Hepatocyte (in vitro differentiated cells and primary cell): ENCODE measurements around the genes USP50, DMXL2 and SCG3.

DNA sequence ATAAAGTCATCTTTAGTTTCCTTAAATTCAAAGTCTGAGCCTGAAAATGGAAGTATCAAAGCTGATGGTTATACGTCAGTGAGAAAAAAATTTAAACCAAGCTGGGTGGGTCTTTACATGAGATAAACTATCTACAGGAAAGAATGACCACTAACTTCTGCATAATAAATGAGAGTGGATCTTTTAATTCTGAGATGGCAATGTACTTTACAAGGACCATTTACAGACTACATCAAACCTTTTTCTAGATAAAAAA is 1.5 kb downstream of the GABPB1 start:
- RAMPAGE, long total RNA = no peak
- RRBS = no CpG with 5 or more reads among the region's 1 CpG

- RAMPAGE, long total RNA = no peak
- RRBS = no CpG with 5 or more reads among the region's 2 CpGs
Measured at GRCh38 chr15:50356409-50357429, 1.7 kb upstream of the GABPB1 start.

- RAMPAGE, long total RNA = no peak
- RRBS = no CpG with 5 or more reads among the region's 3 CpGs
Measured at GRCh38 chr15:50536969-50537526, 9.4 kb downstream of the USP50 start.

- RAMPAGE, long total RNA = no peak
- RRBS = no CpG with 5 or more reads among the region's 9 CpGs
Measured at GRCh38 chr15:50546446-50546968, at the start of gene USP50. TSS of gene USP50 (minus strand) at chr15:50546666.

- RAMPAGE, long total RNA = no peak
- RRBS = no CpG with 5 or more reads among the region's 4 CpGs
Measured at GRCh38 chr15:51160047-51160317, 65.3 kb upstream of the TNFAIP8L3 start.

GRCh38 chr15:51622262-51623345 is at the start of gene DMXL2:
TSS of gene DMXL2 (minus strand) at chr15:51622771.
- RAMPAGE, long total RNA = no peak
- RRBS = 2% methylated on average over 28 of the region's 106 CpGs

DNA sequence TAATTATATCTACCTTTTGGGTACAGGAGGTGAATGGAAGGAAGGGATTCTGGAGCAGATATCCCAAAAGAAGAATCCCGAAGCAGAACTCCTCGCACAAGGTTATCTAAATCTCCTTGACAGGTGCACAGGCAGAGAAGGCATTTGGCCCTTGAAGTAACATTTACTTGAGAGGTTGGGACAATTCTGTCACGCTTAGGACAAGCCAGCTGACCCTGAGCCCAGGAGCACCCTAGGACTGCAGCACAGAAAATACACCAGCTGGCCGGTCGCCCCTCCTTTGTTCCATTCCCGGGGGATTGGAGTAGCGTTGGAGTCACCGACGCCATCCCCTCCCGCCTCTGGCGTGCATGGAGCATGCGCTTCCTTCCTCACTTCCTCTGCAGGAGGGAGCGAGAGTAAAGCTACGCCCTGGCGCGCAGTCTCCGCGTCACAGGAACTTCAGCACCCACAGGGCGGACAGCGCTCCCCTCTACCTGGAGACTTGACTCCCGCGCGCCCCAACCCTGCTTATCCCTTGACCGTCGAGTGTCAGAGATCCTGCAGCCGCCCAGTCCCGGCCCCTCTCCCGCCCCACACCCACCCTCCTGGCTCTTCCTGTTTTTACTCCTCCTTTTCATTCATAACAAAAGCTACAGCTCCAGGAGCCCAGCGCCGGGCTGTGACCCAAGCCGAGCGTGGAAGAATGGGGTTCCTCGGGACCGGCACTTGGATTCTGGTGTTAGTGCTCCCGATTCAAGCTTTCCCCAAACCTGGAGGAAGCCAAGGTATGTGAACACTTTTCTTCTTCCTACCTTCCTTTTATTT is at the start of gene SCG3:
SCG3 (plus strand) TSS at position 433 of the 807 bp plus-strand sequence.
- RAMPAGE, long total RNA = no peak
- RRBS = 8% methylated on average over 8 of the region's 35 CpGs

- RAMPAGE, long total RNA = no peak
- RRBS = no CpG with 5 or more reads among the region's 5 CpGs
Measured at GRCh38 chr15:51726145-51726791, 11.2 kb downstream of the LYSMD2 start.

GRCh38 chr15:51735538-51736205 is 1.8 kb downstream of the LYSMD2 start:
- RAMPAGE, long total RNA = no peak
- RRBS = no CpG with 5 or more reads among the region's 4 CpGs

- RAMPAGE, long total RNA = no peak
- RRBS = under 1% methylated on average over 30 of the region's 75 CpGs
Measured at GRCh38 chr15:51736624-51737541, 572 bp downstream of the LYSMD2 start.

DNA sequence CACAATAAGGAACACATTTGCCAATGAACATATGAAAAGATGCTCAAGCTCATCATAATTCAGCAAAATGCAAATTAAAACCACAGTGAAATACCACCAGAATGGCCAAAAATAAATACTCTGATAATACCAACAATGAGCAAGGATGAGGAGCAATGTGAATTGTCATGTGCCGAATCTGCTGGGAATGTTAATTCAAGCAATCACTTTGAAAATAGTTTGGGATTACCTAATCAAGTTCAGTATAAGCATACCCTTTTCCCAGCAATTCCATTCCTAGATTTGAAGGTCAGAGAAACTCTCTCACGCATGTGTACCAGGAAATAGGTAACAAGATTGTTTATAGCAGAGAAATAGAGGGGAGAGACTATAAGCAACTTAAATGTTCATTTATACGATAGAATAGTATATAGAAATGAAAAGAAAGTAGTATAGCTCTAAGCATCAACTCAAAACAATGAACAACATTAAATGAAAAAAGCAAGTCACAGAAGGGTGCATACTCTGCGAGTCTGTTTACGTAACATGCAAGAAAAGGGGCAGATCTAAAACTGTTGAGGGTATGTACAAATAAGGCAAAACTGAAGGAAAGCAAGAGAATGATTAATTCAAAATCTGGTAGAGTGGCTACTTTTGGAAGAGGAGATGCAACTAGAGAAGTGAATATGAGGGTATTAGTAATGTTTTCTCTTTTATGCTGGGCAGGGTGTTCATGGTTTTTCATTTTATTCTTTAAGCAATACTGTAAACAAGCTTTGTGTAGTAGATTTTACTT is 27.4 kb downstream of the TMOD3 start:
- RAMPAGE, long total RNA = no peak
- RRBS = no CpG with 5 or more reads among the region's 5 CpGs

DNA sequence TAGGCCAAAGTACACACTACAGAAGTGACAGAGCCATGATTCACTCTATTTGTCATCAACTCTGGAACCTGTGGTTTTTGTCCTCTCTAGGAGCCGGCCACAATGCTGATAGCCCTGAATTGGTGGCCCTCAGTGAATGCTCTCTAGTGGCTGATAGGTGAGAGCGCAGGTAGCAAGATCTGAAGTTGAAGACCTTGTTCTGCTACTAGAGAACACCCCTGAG is 64.1 kb downstream of the LEO1 start:
- RAMPAGE, long total RNA = no peak
- RRBS = no CpG with 5 or more reads among the region's 2 CpGs

DNA sequence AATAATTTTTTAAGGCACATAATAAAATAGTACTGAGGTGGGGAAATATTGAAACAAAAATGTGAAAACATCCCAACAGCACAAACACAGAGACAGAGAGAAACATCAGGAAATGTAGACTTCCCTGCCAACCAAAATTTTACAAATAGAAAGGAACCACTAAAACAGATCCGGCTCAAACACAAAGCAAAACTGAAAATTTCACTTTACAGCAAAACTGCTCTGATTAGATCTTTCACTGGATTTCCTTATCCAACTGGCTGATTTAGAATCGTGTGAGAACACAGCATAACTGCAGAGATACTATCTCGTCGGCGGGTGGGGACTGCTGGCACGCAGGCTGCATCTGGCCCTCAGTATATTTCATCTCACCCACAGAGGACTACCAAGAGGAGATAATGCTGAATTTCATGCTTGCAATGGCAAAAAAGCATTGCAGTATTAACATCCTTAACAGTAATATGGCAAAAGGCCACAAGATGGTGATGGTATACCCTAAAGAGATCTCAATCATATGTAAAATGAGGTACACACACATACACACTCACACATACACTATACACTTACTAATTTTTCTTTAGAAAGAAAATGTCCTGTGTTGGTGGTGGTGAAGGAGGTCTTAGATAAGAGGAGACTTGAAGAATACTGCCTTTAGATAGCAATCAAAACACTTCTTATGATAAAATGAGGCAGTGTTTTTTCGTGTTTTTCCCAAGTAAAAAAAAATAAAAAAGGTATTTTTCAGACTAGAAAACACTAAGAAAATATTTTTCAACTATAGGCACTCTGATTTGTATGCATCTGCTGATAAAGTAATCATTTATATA is 10.6 kb upstream of the LEO1 start:
- RAMPAGE, long total RNA = no peak
- RRBS = no CpG with 5 or more reads among the region's 7 CpGs

GRCh38 chr15:52100785-52101264 is 11.8 kb downstream of the BCL2L10 start:
- RAMPAGE, long total RNA = no peak
- RRBS = no CpG with 5 or more reads among the region's 6 CpGs

DNA sequence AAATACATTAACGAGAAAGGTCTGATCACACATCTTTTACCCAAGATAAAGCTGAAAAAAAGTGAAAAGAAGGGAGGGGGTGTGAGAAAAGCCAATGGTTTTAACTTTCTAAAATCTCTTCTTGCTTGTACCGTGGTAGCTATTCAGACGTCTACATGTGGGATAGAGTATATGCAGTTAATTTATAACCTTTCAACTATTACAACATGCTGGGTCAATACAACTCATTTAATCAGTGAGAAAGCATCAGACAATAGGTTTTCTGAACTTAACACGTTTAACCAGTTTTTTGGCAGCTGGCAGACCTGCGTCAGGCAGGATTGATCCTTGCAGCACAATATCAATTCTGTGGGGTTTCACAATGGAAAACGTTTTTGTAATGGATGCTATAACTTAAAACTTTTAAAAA is 6.5 kb downstream of the GNB5 start:
- RAMPAGE, long total RNA = no peak
- RRBS = no CpG with 5 or more reads among the region's 6 CpGs

GRCh38 chr15:52382968-52383599 is 87.5 kb upstream of the MYO5C start:
- RAMPAGE, long total RNA = no peak
- RRBS = no CpG with 5 or more reads among the region's 3 CpGs

DNA sequence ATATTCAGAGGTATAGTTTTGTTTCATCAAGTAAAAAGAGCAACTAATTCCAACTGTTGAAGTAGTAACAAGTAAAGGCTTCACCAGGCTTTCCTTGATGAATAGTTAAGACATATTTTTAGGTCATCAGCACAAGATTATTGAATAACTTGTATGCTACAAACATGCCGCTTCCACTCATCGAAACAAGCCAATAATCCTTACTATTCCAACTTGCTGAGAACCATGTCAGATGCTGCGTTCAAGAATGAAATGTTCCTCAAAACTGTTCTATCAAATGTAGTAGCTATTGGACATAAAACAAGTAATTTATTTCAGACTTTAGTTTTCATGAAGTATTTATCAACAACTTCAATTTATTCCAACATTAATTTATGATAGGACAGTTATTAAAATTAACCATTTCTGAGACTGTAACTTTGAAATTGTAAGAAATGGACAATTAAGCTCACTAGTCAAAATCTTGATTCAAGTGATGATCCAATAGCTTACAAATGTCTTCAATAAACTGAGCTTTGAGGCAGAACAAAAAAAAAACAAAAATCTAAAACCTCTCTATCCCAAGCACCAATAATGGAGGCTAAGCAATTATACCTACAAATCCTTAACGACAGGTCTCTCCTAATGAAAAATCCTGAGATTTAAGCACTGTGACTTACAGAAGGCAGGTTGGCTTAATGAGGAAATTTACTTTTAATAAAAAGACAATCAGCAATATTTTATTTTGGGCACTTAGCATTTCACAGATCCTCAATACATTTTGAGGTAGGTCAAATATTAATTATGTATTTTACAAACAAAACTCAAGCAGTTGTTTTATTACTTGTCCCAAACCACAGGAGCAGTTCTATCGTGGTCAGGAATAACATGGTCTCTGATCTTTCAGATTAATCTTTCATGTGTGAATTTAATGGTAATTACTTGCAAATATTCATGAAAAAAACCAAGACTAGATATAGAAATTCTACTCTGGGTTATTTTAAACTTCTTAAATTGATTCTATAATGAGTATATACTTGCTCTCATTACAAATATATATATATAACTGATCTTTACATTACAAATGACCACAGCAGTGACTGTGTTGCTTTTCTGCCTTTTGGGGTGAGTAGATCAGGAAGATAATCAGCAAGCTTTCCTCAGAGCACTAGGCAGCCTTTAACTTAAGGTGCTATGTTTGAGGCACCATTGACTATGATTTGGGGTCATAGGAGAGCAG is 19.6 kb downstream of the ARPP19 start:
- RAMPAGE, long total RNA = no peak
- RRBS = no CpG with 5 or more reads among the region's 5 CpGs

- RAMPAGE, long total RNA = no peak
- RRBS = 5% methylated on average over 2 of the region's 10 CpGs
Measured at GRCh38 chr15:52678108-52678498, 1.1 kb downstream of the ATOSA start.

- RAMPAGE, long total RNA = no peak
- RRBS = no CpG with 5 or more reads among the region's 3 CpGs
Measured at GRCh38 chr15:52680656-52681313, 1.6 kb upstream of the ATOSA start.

DNA sequence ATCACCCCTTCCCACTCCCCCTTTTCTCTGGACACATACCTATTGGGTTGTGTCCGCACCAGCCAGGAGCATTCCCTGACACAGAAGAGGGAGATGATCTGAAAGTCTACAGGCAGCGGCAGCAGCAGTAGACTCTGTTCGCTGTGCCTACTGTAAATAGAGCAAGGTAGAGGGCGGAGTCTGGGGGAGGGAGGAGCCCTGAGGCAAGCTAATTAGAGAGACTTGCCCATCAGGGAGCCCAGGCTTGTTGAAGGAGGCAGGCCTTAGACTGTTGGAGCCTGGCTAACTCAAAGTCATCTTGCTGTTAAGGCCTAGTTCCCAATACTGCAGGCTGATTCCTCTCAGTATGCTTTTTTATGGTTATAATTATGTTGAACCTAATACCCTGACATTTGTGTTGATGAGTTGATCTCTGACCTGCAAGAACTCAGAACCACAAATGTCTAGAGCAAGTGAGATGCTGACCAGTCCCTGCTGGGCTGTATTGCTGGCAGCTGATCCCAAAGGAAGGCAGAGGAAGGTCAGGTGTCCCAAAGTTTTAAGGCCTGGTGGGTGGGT is 30.6 kb upstream of the ATOSA start:
- RAMPAGE, long total RNA = no peak
- RRBS = no CpG with 5 or more reads among the region's 4 CpGs